Skin of body (tissue), 2 donors: ENCODE measurements around a stretch of chr17.

DNA sequence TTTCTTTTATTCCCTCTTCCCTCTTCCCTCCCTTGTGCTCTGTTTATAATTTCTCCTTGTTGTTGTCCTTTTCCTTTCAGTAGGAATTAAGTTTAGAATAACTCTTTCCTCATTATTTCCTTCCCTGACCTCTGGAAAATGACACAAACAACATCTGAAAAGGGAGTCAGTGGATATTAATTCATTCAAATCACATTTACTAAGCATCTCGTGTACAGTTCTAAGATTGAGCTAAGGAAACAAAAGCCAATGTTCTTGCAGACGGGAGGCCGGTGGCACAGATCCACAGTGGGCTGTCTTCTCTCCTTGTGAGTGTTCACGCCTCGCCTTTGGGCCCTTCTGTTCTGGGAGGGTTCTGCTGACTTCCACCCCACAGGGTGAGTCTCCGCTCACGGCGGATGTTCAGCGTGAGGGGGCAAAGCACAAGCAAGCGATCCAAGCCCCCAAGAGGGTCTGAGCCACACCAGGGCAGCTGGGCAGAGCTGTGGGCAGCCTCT is 84.1 kb upstream of the DOC2B start:
- RAMPAGE, long total RNA, result no peak

DNA sequence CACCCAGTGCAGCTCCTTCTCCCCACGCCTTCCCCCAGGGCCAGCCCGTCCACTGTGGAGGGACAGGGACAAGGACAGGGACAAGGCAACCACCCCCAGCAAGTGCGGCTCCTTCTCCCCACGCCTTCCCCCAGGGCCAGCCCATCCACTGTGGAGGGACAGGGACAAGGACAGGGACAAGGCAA is 18.1 kb downstream of the RPH3AL start:
- RAMPAGE, long total RNA, result no peak

DNA sequence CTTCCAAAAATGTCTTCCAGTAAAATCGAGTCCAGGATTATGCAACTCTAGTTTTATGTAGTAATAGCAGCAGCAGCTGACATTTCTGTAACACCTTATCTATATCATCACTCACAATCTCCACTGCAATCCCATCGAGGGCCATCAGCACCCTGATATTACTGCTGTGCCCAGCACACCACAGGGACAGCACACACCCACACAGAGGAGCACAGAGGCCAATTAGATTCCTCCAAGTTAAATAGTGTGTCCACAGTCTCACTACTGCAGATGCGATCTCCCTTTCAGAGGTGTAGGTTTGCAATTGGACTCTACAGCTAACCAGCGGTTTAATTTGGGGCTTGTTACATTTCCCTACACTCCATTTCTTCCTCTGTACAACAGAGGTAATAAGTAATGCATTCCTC is 2.9 kb downstream of the RPH3AL start:
- RAMPAGE, long total RNA, result no peak

DNA sequence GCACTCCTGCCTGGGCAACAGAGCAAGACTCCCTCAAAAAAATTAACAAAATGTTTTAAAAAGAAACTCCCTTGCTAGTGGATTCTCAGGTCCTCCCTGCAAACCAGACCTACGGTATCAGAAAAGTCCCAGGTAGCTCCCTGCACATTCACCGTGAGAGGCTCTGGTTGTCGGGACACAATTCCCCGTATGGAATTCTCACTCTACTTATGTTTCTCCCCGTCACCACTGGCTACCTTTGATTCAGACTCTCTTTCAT is 13.0 kb downstream of the C17orf97 start:
- RAMPAGE, long total RNA, result no peak

GRCh38 chr17:522895-523314 is 112.8 kb downstream of the C17orf97 start:
- RAMPAGE, long total RNA, result no peak

GRCh38 chr17:835459-835863 is 53.3 kb downstream of the MRM3 start:
- RAMPAGE, long total RNA, result no peak

GRCh38 chr17:880074-881346 is 98.4 kb downstream of the MRM3 start:
- RAMPAGE, long total RNA, result no peak

GRCh38 chr17:924826-925497 is 54.6 kb downstream of the NXN start:
- RAMPAGE, long total RNA, result no peak

- RAMPAGE, long total RNA, result no peak
These were observed 12.8 kb downstream of the NXN start for GRCh38 chr17:966675-967346.

GRCh38 chr17:972957-973315 is 6.6 kb downstream of the NXN start:
- RAMPAGE, long total RNA, result no peak

GRCh38 chr17:980677-981449 is 1.3 kb upstream of the NXN start:
- RAMPAGE, long total RNA, result no peak

DNA sequence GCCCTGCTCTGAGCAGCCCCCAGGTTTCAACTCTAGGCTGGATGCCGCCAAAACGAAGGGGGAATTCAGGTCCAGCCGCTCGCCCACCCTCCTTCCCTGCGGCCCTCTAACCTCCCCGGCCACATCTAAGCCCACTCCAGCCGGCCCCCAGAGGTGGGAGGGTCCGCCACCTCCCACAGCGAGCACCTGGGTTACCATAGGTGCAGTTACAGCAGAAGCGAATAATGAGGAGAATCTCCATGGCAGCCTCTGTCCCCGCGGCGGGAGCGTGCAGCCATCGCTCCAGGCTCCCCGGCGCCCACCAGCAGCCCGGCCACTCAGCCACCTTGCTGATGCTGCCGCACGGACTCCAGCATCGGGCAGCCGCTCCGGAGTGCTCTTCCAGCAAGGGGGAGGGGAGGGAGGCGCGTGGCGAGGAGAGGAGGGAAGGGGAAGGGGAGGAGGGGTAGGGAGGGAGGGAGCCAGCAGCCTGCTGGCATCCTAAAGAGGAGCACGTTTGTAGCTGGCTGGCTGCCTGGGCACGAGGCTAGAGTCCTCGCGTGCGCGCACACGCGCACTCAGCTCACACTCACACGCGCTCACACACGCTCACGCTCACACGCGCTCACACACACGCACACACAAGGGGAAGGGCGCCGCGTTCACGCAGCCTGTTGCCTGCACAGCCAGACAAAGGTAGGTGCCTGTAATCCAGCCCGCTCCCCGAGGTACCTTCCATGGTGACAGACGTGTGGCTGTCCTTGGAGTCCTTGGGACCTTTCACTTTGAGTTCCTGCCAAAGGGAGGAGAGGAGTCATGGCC is 81.9 kb downstream of the TIMM22 start:
- RAMPAGE, long total RNA, result no peak

GRCh38 chr17:1090408-1090878 is 89.3 kb downstream of the ABR start:
- RAMPAGE, long total RNA, result no peak

- RAMPAGE, long total RNA, result no peak
These were observed 69.1 kb downstream of the ABR start for GRCh38 chr17:1110581-1111222.

- RAMPAGE, long total RNA, result no peak
These were observed 1.1 kb upstream of the ABR start for GRCh38 chr17:1180938-1181281.

GRCh38 chr17:1286693-1287088 is 7.2 kb downstream of the TRARG1 start:
- RAMPAGE, long total RNA, result no peak

DNA sequence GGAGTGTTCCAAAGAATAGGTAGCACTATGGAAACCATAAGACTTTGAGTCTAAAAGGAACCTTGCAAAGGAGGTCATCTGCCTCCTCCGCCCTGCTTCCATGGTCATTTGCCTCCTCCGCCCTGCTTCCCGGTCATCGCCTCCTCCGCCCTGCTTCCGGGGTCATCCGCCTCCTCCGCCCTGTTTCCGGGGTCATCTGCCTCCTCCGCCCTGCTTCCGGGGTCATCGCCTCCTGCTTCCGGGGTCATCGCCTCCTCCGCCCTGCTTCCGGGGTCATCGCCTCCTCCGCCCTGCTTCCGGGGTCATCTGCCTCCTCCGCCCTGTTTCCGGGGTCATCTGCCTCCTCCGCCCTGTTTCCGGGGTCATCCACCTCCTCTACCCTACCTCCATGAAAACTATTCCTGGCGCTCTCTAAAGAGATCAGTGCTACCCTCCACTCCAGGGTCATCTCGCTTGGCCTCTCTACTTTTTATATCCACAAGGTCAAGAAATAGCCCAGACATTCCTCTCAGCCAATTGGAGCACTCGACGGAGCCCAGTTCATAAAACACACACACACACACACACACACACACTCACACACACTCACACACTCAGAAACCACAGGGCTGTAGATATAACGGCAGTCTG is 44.8 kb downstream of the TRARG1 start:
- RAMPAGE, long total RNA, result no peak

DNA sequence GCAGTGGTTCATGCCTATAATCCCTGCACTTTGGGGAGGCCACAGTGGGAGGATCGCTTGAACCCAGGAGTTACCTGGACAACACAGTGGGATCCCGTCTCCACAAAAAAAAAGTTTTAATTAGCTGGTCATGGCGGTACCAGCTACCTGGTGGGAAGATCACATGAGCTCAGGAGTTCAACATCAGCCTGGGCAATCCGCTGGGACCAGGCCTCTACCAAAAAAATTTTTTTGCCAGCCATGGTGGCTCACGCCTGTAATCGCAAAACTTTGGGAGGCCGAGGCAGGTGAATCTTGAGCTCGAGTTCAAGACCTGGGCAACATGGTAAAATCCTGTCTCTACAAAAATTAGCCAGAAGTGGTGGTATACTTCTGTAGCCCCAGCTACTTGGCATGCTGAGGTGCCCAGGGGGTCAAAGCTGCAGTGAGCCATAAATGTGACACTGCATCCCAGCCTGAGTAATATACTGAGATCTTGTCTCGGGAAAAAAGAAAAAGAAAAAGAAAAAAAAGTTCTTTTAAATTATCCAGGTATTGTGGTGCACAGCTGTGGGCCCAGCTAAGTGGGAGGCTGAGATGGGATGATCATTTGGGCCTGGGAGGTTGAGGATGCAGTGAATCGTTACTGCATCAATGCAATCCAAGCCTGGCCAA is 8.2 kb downstream of the YWHAE start:
- RAMPAGE, long total RNA, result no peak

DNA sequence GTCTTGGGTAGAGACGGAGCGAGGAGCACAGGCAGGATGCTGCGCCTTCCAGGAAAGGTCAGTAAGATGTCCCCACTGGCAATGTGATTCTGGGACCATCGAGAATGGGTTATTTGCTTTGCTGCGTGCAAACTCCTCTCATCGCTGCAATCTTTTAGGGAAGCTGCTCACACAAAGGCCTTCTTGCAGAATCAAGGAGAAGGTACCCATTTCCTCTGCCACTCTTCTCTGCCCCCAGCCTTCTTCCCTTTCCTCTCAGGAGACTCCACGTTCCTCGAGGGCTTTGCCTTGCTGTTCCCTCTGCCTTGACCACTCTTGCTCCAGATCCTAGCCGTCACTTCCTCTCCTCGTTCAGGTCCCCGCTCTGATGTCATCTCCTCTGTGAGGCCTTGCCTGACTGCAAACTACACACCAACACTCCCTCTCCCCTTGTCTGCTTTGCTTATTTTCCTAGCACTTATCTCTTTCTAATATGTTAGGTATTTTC is 5.2 kb upstream of the CRK start:
- RAMPAGE, long total RNA, result no peak

- RAMPAGE, long total RNA, result no peak
These were observed 11.9 kb upstream of the CRK start for GRCh38 chr17:1467802-1468379.